Cerebral cortex (tissue), 2 donors: ENCODE results near the gene TMEM222.

GRCh38 chr1:26760748-26761366 is 26.9 kb upstream of the PIGV start:
- PRO-cap, 2 experiments, result no peak in any of the 2 experiments

GRCh38 chr1:26772700-26773149 is 15.0 kb upstream of the PIGV start:
- PRO-cap, 2 experiments, result no peak in any of the 2 experiments

GRCh38 chr1:26775257-26775768 is 12.4 kb upstream of the PIGV start:
- PRO-cap, 2 experiments, result no peak in any of the 2 experiments

DNA sequence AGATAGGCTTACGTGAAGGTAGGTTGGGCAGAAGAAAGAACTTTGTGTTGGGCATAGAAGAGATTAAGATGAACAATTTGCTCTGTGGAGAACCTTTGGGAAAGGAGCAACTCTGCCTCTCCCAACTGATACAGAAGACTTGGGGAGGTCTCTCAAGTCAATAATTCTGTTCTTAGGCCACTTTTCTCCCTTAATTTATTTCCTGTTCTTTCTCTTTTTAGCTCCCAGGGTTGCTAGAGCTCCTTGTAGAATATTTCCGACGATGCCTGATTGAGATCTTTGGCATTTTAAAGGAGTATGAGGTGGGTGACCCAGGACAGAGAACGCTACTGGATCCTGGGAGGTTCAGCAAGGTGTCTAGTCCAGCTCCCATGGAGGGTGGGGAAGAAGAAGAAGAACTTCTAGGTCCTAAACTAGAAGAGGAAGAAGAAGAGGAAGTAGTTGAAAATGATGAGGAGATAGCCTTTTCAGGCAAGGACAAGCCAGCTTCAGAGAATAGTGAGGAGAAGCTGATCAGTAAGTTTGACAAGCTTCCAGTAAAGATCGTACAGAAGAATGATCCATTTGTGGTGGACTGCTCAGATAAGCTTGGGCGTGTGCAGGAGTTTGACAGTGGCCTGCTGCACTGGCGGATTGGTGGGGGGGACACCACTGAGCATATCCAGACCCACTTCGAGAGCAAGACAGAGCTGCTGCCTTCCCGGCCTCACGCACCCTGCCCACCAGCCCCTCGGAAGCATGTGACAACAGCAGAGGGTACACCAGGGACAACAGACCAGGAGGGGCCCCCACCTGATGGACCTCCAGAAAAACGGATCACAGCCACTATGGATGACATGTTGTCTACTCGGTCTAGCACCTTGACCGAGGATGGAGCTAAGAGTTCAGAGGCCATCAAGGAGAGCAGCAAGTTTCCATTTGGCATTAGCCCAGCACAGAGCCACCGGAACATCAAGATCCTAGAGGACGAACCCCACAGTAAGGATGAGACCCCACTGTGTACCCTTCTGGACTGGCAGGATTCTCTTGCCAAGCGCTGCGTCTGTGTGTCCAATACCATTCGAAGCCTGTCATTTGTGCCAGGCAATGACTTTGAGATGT is 8.6 kb upstream of the PIGV start:
- PRO-cap, 2 experiments, result no peak in any of the 2 experiments

- PRO-cap, 2 experiments, result no peak in any of the 2 experiments
Observed at GRCh38 chr1:26800605-26800816, 12.8 kb downstream of the PIGV start.

GRCh38 chr1:26851000-26851799 is 11.7 kb upstream of the SFN start:
- PRO-cap, 2 experiments, result no peak in any of the 2 experiments

DNA sequence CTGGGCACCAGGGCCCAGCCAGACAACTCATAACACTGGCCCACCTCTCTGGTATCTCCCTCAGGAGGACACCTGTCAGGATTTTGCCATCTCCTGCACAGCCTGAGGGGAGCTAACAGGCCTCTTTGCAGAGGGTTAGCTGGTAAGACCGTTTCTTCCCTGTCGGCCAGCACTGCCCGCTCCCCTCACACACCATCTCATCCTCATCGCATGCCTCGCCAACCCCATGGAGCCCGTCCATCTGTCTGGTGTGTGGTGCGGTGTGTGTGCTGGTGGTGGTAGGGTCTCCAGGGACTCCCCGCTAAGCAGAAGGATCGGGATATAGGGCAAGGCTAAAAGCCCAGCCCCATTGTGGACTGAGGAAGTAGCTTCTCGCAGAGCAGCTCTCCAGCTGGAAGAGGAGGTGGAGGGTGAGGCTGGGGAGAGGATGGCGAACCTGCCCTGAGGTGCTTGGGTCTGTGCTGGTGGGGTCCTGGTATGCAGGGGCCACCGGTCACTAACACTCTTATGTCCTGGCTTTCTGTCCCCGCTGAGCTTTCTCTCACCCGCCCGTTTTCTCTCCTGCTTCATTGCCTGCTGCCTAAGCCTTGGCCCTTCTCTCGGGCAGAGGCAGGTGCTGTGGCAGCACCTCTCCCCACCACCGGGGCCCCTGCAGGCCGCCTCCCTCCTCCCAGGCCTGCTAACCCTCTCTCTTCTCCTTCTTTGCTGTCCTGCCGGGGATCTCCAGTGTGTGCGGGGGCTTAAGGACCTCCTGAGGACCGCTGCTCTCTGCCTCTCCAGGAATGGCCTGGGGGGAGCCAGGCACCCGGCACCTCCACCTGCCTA is 6.6 kb upstream of the SFN start:
- PRO-cap, 2 experiments, result no peak in any of the 2 experiments

- PRO-cap, 2 experiments, result no peak in any of the 2 experiments
Observed at GRCh38 chr1:26937843-26938685, 16.5 kb downstream of the NUDC start.

DNA sequence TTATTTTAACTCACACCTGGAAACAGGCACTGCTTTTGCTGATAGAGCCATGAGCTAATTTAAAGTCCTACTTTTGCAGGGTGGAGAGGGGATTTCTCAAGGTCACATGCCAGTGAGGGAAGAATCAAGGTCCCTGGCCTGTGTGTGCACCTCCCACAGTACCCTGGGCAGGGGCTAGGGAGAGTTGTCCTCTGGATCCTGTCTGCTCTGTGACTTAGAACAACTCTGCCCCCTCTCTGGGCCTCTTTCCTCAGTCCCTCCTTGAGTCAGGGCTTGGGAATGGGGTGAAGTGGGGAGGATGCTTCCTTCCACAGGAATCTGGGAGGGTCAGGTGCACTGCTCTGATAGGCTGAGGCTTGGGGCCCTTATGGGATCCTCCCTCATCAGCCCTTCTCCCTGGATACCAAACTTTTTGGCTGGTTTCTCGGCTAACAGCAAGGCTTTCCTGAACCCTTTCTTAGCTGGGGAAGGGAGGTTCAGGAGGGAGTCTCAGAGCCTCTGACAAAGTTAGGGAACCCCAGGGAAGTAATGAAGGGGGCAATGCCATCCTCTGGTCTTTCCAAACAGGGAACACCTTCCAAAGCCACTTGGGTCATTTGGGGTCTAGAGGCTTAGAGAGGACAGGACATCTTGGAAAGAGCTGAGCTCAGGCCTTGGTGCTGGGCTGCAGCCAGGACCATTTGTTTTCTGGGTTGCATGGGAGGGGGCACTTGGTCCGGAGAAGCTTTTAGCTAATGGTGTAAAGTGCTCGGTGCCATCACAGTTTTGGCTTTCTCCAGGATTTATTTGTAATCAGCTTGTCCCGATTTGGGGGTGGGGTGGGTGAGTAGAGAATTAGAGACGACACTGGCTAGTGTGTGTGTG is 2.7 kb downstream of the TRNP1 start:
- PRO-cap, 2 experiments, result no peak in any of the 2 experiments

DNA sequence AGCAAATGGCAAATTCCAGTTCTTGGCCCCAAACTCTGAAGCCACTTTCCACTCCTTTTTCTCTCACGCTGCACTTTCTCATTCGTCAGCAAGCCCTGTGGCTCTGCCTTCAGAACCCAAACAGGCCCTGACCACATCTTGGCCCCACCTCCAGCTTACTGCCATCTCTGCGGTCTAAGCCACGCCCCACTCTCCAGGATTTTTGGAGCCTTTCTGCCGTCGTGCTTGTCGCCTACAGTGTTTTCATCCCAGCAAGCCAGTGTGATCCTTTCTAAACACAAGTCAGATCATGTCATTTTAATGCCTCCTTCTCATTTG is 14.4 kb upstream of the TENT5B start:
- PRO-cap, 2 experiments, result no peak in any of the 2 experiments

- PRO-cap, 2 experiments, result no peak in any of the 2 experiments
Observed at GRCh38 chr1:27111498-27112546, 43.1 kb downstream of the SLC9A1 start.

GRCh38 chr1:27132435-27133123 is 22.3 kb downstream of the SLC9A1 start:
- PRO-cap, 2 experiments, result no peak in any of the 2 experiments

GRCh38 chr1:27144246-27144884 is 10.6 kb downstream of the SLC9A1 start:
- PRO-cap, 2 experiments, result no peak in any of the 2 experiments

- PRO-cap, 2 experiments, result no peak in any of the 2 experiments
Observed at GRCh38 chr1:27260611-27261303, 26.3 kb downstream of the WDTC1 start.

- PRO-cap, 2 experiments, result peak in 1 of 2 experiments; most common plus-strand start chr1:27322255 (in 1); most common minus-strand start chr1:27322054 (in 1)
Observed at GRCh38 chr1:27321751-27322804, at the start of gene TMEM222. TSS of gene TMEM222 (plus strand) at chr1:27322163.

DNA sequence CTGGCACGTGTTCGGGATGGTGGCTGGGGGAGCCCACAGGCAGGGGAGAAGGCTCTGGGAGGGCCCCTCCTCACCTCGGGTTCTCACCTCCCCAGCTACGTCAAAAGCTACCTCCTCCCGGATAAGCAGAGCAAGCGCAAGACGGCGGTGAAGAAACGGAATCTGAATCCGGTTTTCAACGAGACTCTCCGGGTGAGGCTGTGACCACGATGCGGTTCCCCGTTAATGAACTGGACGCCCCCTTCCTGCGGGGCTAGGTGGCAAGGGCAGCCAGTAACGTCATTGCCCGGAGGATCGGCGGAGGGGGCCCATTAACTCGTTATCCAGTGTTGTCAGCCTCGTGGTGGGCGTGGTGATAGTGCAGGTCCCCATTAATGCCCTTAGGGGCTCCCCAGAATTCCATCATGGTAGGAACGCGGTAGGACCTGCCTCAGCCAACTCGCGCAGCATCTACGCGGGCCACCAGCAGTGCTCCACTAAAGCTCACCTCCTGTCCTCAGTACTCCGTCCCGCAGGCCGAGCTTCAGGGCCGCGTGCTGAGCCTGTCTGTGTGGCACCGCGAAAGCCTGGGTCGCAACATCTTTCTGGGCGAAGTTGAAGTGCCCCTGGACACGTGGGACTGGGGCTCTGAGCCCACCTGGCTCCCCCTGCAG is 8.6 kb downstream of the SYTL1 start:
- PRO-cap, 2 experiments, result no peak in any of the 2 experiments

- PRO-cap, 2 experiments, result no peak in any of the 2 experiments
Observed at GRCh38 chr1:27358353-27358968, 8.3 kb downstream of the MAP3K6 start.

DNA sequence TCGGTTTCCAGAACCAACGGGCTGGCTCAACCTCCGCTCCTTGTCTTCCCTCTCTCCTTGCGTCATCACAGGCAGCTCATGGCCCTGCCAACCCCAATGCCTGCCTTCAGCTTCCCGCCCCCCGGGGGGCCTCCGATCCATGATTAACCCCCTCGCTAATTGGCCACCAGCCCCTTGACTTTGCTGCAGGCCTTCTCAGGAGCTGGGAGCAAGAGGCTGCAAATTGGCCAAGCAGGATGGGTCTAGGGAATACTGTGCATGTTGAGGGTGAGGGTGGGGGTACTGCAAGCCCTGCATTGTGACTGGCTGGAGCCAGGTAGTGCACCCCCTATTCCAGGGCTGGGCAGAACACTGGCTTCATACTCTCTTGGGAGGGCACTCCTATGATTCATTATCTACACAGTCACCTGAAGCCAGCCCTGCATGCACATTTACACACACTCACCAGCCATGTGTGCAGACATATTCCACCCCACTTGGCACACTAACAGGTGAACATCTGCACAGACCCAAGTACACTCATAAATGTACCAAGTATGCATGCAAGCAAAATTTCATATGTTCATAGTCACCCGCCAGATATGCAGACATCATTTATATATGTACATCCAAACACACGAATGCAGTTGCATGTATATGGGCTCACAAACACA is 8.1 kb downstream of the GPR3 start:
- PRO-cap, 2 experiments, result no peak in any of the 2 experiments

GRCh38 chr1:27403912-27404301 is 11.5 kb downstream of the GPR3 start:
- PRO-cap, 2 experiments, result no peak in any of the 2 experiments

DNA sequence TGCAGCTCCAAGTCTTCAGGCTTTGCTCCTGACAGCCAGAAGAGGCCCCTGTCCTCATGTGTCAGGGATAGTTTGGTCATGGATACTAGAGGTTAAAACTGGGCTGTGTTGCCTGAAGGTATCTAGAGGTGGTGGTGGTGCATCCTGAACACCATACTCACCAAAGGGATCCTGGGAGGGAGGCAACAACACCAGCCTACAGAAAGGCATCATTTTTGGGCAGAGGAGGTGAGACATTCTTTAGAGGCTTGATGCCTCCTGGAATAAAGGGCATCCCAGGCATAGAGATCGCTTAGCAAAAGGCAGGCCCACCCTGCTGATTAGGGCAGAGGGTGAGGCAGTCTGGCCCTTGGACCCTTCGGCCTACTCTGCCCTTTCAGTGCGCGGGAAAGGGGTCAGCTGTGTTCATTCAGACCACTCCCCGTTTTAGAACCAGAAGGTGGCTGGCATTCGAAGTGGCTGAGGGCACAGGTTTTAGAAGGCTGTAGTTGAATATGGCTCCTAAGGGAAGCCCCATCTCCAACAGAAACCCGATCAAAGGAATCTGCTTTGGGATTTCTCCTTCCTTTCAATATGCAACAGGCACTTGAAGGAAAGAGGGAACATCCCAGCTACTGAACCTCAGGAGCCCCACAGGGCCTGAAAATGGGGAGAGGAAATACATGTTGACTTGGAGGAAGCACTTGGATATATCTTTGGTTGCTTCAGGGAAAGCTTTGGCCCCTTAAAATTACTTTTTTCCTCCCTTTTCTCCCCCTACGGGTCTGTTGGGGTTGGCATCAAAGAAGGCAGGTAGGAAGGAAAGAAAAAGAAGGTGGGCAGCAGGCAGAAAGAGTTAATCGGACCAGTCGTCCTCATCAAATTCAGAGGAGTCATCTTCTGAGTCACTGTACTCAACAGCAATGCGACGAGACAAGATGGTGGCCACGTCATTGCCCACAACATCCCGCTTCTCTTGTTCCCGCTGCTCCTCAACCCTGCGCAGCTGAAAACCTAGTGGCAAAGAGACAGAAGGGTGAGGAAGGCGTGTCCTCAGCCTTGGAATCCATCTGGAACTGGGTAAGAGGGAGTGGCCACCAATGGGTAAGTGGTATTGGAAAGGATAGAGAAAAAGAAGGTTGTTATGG is 15.3 kb downstream of the GPR3 start:
- PRO-cap, 2 experiments, result no peak in any of the 2 experiments